Measurements from ENCODE around the gene C9orf57.

GRCh38 chr9:69326305-69326729 is 1.3 kb downstream of the ENTREP1 start:
- RRBS: 74% methylated on average over 4 of the region's 5 CpGs

DNA sequence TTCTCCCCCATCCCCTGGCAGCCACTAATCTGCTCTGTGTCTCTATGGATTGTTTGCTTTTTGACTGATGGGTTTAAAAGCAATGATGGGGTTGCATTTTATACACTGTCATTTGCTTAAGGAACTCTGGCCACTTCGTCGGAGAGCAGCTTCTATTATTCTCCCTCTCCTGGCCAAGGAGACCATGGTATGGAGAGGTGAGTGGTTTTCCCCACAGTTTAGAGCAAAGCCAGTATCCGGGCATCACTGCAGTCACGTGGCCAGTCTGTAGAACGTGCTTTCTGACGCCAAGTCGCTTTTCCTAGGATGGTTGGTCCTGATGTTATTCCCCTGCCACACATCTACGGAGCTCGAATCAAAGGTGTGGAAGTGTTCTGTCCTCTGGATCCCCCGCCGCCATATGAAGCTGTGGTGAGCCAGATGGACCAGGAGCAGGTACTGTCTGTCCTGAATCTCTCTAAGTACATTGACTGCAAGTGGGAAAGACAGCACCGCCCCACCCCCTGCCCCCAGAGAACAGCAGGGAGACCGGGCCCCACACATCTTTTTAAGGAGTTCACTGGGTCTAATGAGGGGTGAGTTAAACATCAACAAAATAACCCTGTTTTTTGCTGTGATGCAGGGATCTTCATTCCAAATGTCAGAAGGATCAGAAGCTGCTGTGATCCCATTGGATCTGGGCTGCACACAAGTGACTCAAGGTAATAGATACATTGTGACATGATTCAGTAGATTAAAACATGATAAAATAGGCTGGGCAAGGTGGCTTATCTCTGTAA is 58.5 kb downstream of the ENTREP1 start:
- RRBS: no CpG with 5 or more reads among the region's 13 CpGs

GRCh38 chr9:69397249-69397927 is 72.4 kb downstream of the ENTREP1 start:
- RRBS: no CpG with 5 or more reads among the region's 10 CpGs

GRCh38 chr9:69522717-69522961 is 149.5 kb downstream of the APBA1 start:
- RRBS: no CpG with 5 or more reads among the region's 1 CpG

- RRBS: no CpG with 5 or more reads among the region's 12 CpGs
These were observed 26.7 kb downstream of the APBA1 start for GRCh38 chr9:69645316-69646011.

DNA sequence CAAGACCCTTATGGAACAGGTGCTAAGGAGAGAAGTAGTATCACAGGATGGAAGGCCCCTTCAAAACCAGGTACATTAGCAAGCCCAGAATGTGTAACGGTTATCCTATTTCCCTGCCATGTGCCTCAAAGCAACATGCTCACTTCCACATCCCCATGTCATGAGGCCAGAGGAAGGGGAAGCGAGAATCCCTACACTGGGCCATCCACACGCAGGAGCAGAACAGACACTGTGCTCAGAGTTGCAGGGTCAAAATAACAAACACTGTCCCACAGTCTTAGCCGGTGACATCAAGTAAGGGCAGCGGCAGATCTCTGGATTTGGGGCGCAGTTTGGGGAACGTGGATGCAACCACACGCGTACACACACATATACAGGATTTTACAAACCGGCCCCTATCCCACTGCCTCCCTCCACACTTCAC is 897 bp downstream of the APBA1 start:
- RRBS: 15% methylated on average over 5 of the region's 10 CpGs

DNA sequence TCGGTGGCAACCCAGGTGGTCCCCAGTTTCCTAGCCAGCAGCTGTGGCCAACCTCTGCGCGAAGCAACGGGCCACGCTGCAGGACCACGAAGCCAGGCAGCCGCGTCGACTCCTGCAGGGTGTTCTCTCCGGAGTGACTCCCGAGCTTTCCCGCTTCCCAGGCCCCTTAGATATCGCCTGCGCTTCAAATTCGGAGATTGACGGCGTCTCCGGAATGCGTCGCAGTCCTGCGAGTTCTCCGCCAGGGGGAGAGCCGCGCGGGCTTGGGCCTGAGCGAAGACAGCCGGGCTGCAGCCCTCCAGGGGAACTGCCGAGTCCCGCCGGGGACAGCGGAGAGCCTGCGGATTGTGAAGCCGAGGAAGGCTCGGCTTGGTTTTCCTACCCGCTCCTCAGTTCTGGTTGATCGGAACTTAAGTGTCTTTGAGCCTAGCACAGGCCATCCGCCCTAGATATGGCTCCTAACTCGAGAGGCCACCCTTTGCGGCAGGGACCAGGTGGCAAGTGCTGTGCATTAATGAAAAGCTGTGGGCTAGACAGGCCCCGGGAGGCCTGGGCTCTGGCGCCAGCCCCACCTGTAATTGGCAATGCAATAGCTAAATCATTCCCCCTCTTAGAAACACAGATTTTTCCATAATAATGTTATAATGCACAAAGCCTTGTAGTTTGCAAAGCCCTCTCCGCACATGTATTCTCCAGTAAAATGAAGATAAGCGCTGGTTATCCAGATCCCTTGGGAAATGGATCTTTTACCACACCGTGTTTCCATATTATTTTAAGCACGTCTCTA is 821 bp upstream of the APBA1 start:
- RRBS: 1% methylated on average over 19 of the region's 45 CpGs

- RRBS: no CpG with 5 or more reads among the region's 1 CpG
These were observed 179 bp upstream of the KLF9 start for GRCh38 chr9:70414722-70414949.

- RRBS: 3% methylated on average over 9 of the region's 55 CpGs
These were observed 6.0 kb upstream of the KLF9 start for GRCh38 chr9:70420170-70421121.

DNA sequence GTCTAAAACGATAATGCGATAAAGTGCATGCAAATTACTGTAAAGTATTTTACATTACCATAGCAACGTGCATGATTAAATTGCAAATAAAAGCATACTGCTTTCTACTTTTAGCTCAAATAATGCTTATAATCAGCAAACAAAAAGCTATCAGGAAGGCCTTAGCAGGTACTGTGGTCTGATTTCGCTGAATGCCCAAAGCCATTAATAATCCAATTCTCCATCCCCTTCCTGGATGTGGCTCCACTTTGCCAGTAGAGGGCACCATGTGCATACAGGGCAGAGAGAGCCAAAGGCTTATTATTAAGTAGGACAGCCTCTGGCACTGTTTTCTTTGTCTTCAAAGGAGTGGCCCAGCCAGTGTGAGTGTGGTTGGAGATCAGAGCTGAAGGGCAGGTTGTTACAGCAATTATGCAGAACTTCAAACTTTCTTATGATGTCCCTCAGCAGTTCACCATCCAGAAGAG is 38.5 kb upstream of the CEMIP2 start:
- RRBS: no CpG with 5 or more reads among the region's 4 CpGs

DNA sequence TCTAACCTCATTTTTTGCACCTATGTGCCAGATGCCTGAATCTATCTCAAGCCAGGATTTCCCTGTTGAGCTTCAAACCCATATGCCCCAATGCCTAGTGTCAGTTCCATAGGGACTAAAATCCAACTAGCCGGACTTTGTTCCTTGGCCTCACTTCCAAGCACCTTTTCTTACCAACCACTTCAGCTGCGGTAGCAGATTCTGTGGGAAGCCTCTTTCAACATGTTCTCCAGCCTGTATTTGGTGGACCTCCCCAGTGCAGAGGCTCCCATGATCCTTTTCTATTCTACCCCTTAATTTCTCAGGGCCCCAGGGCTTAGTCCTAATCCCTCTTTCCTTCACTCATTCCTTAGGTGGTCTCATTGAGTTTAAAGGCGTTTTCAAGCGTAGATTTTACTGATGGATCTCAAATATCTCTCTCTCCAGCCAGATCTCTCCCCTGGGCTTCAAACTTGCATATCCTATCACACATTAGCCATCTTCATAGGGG is 17.4 kb downstream of the C9orf57 start:
- RRBS: no CpG with 5 or more reads among the region's 4 CpGs

DNA sequence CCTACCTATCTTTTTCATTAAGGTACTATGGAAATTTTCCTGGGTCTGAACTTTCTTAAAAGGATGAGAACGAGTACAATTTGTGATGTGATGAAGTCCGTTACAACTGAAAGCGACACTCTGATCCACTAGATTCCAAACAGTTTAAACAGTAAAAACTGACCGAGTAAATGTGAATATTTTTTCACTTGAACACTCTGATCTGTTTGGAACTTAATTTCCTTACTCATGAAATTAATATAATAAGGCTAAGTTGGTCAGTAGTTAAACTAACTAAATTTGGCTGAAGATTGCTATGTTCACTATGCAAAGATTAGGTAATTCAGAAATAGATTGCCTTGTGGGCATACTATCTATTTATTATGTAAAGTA is at the start of gene C9orf57:
TSS of gene C9orf57 (minus strand) at position 122 of the 372 bp plus-strand sequence.
- RRBS: no CpG with 5 or more reads among the region's 4 CpGs

- RRBS: no CpG with 5 or more reads among the region's 3 CpGs
These were observed 15.5 kb upstream of the GDA start for GRCh38 chr9:72133780-72134180.

GRCh38 chr9:72352531-72352878 is 12.5 kb downstream of the ZFAND5 start:
- RRBS: no CpG with 5 or more reads among the region's 1 CpG

- RRBS: no CpG with 5 or more reads among the region's 4 CpGs
These were observed 36.0 kb downstream of the ALDH1A1 start for GRCh38 chr9:72916705-72917323.

GRCh38 chr9:73215227-73215728 is 63.6 kb downstream of the ANXA1 start:
- RRBS: no CpG with 5 or more reads among the region's 4 CpGs

DNA sequence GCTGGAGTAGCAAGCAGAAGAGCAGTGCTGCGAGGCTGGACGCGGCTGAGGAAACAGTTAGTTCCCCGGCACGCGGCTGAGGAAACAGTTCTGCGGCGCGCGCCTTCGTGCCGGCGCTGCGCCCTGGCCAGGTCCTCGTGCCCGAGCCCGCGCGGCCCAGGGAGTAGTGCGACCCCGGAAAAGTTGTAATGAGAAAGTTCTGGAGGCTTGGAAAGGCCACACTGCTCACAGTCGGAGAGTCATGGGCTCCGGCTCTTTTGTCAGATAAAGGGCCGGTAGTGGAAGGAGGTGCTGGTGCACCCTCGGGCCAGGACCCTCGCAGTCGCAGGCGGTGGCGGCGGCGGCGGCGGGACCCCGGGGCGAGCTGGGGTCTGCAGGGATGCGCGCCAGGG is 1.4 kb downstream of the RORB start:
- RRBS: 4% methylated on average over 33 of the region's 37 CpGs

DNA sequence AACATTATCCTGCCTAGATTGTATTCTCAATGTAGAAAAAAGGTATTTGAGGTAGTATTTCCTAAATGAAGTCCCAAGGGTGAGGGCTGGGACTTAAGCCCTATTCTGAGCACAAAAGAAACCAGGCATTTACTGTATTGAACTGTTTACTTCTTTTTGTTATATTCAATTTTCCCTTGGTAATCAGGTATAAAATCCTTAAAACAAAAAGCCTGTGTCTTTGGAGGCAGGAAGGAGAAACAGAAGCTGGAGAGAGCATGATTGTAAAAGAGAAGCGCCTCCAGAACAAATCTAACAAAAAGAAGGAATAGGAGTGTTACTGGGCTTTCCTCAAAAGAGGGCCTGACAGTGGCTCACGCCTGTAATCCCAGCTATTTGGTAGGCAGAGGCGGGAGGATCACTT is 3.2 kb downstream of the C9orf40 start:
- RRBS: no CpG with 5 or more reads among the region's 3 CpGs